ENCODE results near the genes SPAG6 and PIP4K2A.

DNA sequence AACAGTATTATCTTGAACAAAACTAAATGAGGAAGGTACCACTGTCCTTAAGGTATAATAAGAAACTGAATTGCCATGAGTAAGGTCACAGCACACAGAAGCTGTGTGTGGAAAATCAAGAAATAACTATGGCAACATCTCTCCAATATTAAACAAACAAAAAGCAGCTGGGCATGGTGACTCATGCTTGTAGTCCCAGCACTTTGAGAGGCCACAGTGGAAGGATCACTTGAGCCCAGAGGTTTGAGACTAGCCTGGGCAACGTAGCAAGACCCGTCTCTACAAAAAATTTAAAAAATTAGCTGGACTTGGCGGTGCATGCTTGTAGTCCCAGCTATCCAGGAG, 195.5 kb downstream of the SKIDA1 start:
- PRO-cap, 3 experiments, result no peak in any of the 3 experiments
- RAMPAGE, long total RNA, result no peak
- RRBS, 2 experiments, result no CpG with 5 or more reads among the region's 3 CpGs

DNA sequence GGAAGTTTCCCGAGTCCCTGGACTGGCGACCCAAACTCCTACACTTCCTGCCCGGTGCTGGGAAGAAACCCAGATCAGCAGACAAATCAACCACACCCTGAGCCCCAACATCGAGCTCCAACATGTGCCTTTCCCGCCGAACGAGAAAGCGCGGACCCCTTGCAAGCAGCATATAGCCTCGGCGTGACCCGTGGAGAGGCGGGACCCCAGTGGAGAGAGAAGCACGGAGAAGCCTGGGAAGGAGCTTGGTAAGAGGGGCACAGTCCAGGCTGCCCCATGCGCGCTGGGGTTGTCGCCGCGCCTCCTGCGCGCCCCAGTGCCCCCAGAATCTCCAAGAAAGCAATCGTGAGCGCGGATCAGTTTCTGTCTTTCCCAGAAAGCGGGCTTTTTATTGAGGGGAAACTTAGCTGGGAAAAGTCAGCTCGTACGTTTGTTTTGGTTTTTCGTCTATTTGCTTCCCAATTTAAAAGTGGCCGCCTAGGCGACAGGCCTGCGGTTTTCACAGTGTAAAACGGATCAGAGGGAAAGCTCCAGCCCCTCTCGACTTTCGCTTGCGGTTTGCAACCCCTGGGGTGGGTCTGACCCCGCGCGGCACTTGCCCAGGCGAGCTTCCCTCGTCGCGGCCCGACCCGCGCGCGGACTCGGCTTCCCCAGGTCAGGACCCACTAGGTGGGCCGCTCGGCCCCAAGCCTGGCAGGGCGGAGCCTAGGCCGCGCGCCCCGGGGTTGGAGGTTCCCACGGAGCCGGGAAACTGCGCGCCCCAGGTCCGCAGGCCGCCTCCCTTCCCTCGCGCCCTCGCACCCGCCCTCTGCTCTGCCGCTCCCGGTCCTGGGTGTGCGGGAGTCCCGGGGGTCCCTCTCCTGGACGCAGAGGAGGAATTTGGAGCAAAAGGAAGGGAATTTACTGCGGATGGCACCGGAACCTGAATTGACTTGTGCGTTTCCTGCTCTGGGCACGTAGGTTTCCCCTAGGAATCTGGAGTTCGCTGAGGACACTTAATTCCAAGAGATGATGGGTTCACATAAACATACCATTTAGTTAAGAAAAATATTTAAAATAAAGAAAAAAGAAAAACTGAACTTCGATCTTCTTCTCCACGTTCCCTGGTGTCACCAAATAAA, 31.0 kb downstream of the SKIDA1 start:
- PRO-cap, 3 experiments, result peak in 2 of 3 experiments; most common minus-strand start position 814 of the sequence (in 2)
- RAMPAGE, long total RNA, result no peak
- RRBS, 2 experiments, result 3% methylated on average over 14 of the region's 77 CpGs

GRCh38 chr10:22340195-22340738, 5.0 kb upstream of the SPAG6 start:
- PRO-cap, 3 experiments, result peak in 3 of 3 experiments; most common plus-strand start chr10:22340446 (in 3); most common minus-strand start chr10:22340334 (in 1)
- RAMPAGE, long total RNA, result no peak
- RRBS, 2 experiments, result 1 to 2% methylated on average over 32 of the region's 50 CpGs

- PRO-cap, 3 experiments, result no peak in any of the 3 experiments
- RAMPAGE, long total RNA, result no peak
- RRBS, 2 experiments, result 6 to 7% methylated on average over 29 of the region's 90 CpGs
These were observed at the start of gene SPAG6 for GRCh38 chr10:22345065-22345840. Gene SPAG6, plus strand, starts transcription at chr10:22345496.

GRCh38 chr10:22477340-22478053, 132.2 kb downstream of the SPAG6 start:
- PRO-cap, 3 experiments, result no peak in any of the 3 experiments
- RAMPAGE, long total RNA, result no peak
- RRBS, 2 experiments, result 66 to 71% methylated on average over 51 of the region's 61 CpGs

DNA sequence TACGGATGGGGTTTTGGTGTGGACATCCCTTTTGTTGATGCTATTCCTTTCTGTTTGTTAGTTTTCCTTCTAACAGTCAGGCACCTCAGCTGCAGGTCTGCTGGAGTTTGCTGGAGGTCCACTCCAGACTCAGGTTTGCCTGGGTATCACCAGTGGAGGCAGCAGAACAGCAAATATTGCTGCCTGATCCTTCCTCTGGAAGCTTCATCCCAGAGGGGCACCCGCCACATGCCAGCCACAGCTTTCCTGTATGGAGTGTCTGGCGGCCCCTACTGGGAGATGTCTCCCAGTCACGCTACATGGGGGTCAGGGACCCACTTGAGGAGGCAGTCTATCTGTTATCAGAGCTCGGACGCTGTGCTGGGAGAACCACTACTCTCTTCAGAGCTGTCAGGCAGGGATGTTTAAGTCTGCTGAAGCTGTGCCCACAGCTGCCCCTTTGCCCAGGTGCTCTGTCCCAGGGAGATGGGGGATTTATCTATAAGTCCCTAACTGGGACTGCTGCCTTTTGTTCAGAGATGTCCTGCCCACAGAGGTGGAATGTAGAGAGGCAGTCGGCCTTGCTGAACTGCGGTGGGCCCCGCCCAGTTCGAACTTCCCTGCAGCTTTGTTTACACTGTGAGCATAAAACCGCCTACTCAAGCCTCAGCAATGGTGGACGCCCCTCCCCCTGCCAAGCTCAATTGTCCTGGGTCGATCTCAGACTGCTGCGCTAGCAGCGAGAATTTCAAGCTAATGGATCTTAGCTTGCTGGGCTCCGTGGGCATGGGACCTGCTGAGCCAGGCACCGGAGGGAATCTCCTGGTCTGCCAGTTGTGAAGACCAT, 168.3 kb downstream of the SPAG6 start:
- PRO-cap, 3 experiments, result no peak in any of the 3 experiments
- RAMPAGE, long total RNA, result no peak
- RRBS, 2 experiments, result no CpG with 5 or more reads among the region's 17 CpGs

GRCh38 chr10:22536399-22537674, 177.5 kb downstream of the PIP4K2A start:
- PRO-cap, 3 experiments, result no peak in any of the 3 experiments
- RAMPAGE, long total RNA, result no peak
- RRBS, 2 experiments, result no CpG with 5 or more reads among the region's 30 CpGs

GRCh38 chr10:22554285-22555434, 159.7 kb downstream of the PIP4K2A start:
- PRO-cap, 3 experiments, result peak in 3 of 3 experiments; most common plus-strand start chr10:22555052 (in 2); most common minus-strand start chr10:22554817 (in 3)
- RAMPAGE, long total RNA, result no peak
- RRBS, 2 experiments, result no CpG with 5 or more reads among the region's 35 CpGs

- PRO-cap, 3 experiments, result no peak in any of the 3 experiments
- RAMPAGE, long total RNA, result no peak
- RRBS, 2 experiments, result 95% methylated on average over 2 of the region's 15 CpGs; no CpG with 5 or more reads in 1 of the 2 experiments
These were observed 114.4 kb downstream of the PIP4K2A start for GRCh38 chr10:22599762-22600605.

- PRO-cap, 3 experiments, result no peak in any of the 3 experiments
- RAMPAGE, long total RNA, result no peak
- RRBS, 2 experiments, result no CpG with 5 or more reads among the region's 8 CpGs
These were observed 108.4 kb downstream of the PIP4K2A start for GRCh38 chr10:22605674-22606743.

GRCh38 chr10:22629778-22630209, 84.6 kb downstream of the PIP4K2A start:
- PRO-cap, 3 experiments, result no peak in any of the 3 experiments
- RAMPAGE, long total RNA, result no peak
- RRBS, 2 experiments, result no CpG with 5 or more reads among the region's 4 CpGs

- PRO-cap, 3 experiments, result no peak in any of the 3 experiments
- RAMPAGE, long total RNA, result no peak
- RRBS, 2 experiments, result no CpG with 5 or more reads among the region's 5 CpGs
These were observed 38.3 kb downstream of the PIP4K2A start for GRCh38 chr10:22676064-22676557.

DNA sequence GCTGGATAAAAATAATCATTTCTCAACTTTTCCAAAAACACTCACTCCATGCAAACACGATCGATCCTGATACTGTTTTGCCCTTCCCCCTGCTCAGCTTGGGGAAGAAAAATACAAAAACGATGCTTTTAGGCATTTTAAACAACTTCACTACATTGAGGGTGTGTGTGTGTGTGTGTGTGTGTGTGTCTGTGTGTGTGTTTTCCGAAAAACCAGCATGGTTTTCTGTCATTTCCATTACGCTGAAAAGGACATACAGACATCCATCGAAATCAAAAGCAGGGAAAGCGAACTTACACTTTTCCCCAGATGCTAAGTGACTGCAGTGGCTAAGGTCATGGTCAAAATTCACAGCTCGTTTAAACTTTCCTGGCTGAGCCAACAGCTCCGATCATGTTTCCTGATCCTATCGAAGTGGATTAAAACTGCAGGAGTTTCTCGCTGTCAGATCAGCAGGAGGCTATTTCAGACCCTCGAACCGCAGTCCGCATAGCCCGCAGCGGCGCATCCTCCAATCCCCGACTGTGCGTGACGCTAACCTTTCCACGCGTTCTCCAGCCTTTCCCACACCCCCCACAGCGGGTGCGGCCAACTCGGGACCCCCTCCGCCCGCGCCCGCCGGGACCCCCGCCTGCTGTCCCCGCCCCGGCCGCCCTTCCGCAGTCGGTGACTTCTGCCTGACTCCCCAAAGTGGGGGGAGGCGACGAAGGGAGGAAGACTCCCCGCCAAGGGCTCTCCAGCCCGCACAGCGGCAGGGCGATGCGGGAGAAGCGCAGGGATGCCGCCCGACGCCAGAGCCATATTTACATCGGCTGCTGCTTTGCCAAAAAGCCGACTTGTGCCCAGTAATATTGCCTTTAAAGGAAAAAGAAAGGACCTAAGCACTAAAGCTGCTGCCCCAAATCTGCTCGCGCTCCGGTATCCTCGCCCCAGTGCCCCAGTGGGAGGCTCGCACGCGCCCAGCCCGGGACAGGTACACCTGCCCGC, 1.3 kb downstream of the PIP4K2A start:
- PRO-cap, 3 experiments, result peak in 2 of 3 experiments; most common plus-strand start position 688 of the sequence (in 2); most common minus-strand start position 665 of the sequence (in 1)
- RAMPAGE, long total RNA, result no peak
- RRBS, 2 experiments, result 2 to 3% methylated on average over 7 of the region's 58 CpGs

- PRO-cap, 3 experiments, result peak in 3 of 3 experiments; most common plus-strand start chr10:22714680 (in 3); most common minus-strand start chr10:22714514 (in 2)
- RAMPAGE, long total RNA, result no peak
- RRBS, 2 experiments, result 2% methylated on average over 79 of the region's 160 CpGs
These were observed at the start of gene PIP4K2A for GRCh38 chr10:22713740-22715063. Gene PIP4K2A, minus strand, starts transcription at chr10:22714578.

- PRO-cap, 3 experiments, result no peak in any of the 3 experiments
- RAMPAGE, long total RNA, result no peak
- RRBS, 2 experiments, result no CpG with 5 or more reads among the region's 2 CpGs
These were observed 11.0 kb downstream of the OTUD1 start for GRCh38 chr10:23449863-23450257.

DNA sequence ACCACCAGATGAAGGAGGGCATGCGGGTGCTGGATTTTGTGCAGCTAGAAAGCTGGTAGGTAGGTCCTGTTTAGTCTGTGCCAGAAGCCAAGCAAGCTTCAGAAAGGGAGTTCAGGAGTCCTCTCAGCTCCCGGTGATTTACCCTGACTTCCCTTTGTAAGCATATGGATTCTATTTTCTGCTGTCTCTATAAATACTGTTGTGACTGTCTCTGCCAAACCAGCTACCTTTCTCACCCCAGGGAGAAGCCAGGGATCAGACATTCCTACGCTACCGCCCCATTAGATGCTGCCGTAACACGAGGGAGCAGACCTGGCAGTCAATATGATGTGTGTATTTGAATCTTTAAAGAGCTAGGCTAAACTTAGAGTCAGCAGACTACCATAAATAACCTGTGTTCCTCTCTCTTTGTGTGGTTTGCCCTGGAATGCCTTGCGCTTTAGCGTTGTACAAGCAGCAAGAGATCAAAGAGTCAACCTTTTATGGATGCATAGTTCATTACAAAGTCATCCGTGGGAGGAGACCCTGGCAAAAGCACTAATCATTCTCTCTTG, 200.3 kb upstream of the KIAA1217 start:
- PRO-cap, 3 experiments, result peak in 2 of 3 experiments; most common plus-strand start position 229 of the sequence (in 1); most common minus-strand start position 140 of the sequence (in 1)
- RAMPAGE, long total RNA, result no peak
- RRBS, 2 experiments, result no CpG with 5 or more reads among the region's 9 CpGs

DNA sequence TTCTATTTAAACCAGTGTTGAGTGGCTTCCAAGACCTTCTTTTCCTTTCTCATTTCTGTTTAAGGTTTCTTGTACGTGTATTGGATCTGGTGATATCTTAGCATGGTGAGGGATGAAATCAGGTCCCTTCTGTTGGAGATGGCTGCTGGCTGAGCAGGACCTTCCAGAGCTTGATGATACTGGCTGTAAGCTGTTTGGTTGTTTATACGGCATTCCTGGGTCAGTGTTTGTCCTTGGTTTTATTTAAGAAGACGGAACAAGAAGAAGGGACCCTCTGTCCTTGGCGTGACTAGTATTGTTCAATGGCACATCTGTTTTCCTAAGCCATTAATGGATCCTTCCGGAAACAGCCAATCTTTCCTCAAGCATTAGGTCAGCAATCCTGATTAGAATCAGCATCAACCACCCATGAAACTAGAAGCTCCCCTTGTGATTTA, 128.8 kb upstream of the KIAA1217 start:
- PRO-cap, 3 experiments, result peak in 1 of 3 experiments; most common minus-strand start position 181 of the sequence (in 1)
- RAMPAGE, long total RNA, result no peak
- RRBS, 2 experiments, result no CpG with 5 or more reads among the region's 5 CpGs

- PRO-cap, 3 experiments, result peak in 1 of 3 experiments; most common minus-strand start chr10:24215744 (in 1)
- RAMPAGE, long total RNA, result no peak
- RRBS, 2 experiments, result no CpG with 5 or more reads among the region's 7 CpGs
These were observed 6.3 kb downstream of the KIAA1217 start for GRCh38 chr10:24215092-24215795.

DNA sequence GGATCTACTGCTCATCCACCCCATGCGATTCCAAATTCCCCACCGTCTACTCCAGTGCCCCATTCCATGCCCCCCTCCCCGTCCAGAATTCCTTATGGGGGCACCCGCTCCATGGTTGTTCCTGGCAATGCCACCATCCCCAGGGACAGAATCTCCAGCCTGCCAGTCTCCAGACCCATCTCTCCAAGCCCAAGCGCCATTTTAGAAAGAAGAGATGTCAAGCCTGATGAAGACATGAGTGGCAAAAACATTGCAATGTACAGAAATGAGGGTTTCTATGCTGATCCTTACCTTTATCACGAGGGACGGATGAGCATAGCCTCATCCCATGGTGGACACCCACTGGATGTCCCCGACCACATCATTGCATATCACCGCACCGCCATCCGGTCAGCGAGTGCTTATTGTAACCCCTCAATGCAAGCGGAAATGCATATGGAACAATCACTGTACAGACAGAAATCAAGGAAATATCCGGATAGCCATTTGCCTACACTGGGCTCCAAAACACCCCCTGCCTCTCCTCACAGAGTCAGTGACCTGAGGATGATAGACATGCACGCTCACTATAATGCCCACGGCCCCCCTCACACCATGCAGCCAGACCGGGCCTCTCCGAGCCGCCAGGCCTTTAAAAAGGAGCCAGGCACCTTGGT, 250.3 kb downstream of the ARHGAP21 start:
- PRO-cap, 3 experiments, result no peak in any of the 3 experiments
- RAMPAGE, long total RNA, result no peak
- RRBS, 2 experiments, result 90 to 96% methylated on average over 3 to 5 of the region's 19 CpGs

DNA sequence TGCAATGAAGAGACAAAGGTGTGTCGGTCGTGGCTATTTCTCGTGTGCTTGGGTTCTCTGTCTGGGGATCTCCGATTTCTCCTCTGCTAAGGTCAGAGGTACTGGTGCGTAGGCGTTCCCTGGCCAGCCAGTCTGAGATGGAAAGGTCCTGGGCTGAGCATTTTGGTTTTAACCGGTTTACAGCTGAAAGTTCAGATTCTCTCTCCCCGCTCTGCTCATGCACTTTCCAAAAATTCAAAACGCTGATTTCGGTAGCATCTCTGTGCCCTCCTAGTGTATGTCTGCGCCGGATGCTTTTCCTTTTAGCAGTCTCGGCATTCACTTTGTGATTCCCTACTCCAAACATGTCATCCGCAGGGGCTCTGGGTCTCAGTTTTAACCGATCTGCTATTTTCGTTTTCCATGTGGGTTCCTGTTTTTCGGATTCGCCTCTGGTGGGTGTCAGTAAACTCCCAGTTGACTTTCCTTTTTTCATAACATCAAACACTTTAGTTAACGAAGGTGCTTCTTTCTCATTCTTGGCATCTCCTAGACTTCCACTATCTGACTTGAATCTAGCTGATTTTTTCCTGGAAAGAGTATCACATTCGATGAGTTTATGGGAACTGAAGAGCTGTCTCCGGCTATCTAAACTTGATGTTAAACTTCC, 139.0 kb downstream of the ARHGAP21 start:
- PRO-cap, 3 experiments, result no peak in any of the 3 experiments
- RAMPAGE, long total RNA, result no peak
- RRBS, 2 experiments, result no CpG with 5 or more reads among the region's 21 CpGs